H7 (cell line): ENCODE measurements around a stretch of chr1.

DNA sequence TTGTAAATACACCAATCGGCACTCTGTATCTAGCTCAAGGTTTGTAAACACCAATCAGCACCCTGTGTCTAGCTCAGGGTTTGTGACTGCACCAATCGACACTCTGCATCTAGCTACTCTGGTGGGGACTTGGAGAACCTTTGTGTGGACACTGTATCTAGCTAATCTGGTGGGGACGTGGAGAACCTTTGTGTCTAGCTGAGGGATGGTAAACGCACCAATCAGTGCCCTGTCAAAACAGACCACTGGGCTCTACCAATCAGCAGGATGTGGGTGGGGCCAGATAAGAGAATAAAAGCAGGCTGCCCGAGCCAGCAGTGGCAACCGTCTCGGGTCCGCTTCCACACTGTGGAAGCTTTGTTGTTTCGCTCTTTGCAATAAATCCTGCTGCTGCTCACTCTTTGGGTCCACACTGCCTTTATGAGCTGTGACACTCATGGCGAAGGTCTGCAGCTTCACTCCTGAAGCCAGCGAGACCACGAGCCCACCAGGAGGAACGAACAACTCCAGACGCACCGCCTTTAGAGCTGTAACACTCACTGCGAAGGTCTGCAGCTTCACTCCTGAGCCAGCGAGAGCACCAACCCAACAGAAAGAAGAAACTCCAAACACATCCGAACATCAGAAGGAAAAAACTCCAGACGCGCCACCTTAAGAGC, 12.7 kb downstream of the MR1 start:
- RAMPAGE, long total RNA = no peak

GRCh38 chr1:181089404-181090317, 1.2 kb downstream of the IER5 start:
- RAMPAGE, long total RNA = no peak

GRCh38 chr1:181090712-181091204, 2.3 kb downstream of the IER5 start:
- RAMPAGE, long total RNA = no peak

DNA sequence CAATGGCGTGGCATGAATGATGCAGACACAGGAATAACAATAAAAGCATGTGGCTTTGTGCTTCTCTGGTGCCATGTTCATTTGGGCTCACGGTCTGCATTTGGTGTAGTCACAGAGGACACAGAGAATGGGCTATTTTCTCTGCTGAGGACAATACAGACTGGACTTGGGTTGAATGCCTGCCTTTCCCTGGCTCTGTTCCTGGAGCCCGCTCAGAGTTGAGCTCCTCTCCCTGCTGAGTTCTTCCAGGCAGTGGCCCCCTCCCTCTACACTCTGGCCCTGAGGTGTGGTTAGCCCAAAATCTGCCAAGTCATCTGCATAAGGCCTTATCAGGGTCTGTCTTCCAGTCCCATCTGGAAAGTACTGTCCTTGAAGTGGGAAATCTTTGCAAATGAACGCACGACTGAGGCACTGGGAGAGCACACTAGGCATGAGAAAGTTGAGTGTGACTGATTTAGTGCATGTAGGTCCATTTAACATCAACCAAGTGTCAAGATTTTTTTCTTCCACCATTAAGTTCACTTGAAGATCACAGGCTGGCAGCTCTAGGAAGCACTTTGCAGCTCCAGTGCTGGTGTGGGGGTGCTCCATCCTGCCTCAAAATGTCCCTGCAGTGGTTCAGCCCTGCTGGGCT, 41.3 kb downstream of the IER5 start:
- RAMPAGE, long total RNA = no peak

DNA sequence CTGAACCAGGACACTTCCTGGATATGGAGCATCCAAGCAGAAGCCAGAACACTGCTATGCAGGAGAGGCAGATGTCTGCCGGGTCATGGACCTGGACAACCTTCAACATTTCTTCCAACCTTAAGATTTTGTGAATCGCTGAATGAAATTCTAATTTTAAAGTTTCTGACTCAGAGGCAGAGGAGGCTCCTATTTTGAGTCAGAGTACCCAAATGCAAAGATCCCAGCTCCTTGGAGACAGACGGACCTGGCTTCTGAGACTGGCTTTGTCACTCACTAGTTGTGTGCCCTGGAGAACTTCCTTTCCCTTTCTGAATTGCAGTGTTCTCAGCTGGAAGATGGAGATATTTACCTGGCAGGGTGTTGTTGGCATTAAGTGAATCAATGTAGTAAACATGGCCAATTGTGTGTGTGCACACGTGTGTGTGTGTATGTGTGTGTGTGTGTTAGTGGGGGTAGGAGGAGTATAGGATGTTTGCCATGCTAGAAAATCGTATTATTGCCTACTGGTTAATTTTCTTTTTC, 51.9 kb downstream of the IER5 start:
- RAMPAGE, long total RNA = no peak

DNA sequence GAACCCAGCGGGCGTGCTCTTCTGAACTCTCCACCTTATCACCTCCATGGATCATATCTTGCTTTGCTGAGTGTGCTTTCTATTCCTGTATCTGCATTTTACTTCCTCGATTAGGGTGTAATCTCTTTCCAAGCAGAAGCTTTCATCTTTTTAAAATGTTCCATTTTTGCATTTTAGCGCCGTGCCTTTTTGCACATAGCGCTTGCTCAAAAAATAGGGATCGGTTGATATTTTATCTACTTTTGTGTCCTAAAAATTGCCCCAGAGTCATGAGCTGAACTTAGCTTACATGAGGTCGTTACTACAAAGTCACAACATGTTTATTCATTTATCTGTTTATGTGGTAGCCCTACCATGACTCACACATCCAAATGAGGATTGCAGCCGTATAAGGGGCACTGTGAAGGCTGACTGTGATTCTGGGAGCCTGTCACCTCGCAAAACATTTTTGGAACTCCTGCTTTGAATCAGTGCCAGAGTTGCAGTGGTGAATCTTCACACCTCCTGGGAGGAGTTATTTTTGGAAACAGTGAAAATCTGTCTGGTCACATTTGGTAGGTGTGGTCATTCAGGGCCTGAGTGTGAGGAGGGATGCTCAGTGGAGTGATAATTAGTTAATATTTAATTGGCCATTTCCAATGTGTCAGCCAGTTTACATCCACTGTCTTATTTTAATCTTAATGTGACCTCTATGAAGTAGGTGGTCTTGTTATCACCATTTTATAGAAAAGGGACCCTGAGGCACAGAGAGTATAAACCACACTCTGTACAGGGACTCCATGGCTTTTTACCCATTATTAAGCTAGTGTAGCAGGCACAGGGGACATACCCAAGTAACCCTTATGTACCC, 63.4 kb downstream of the IER5 start:
- RAMPAGE, long total RNA = no peak

DNA sequence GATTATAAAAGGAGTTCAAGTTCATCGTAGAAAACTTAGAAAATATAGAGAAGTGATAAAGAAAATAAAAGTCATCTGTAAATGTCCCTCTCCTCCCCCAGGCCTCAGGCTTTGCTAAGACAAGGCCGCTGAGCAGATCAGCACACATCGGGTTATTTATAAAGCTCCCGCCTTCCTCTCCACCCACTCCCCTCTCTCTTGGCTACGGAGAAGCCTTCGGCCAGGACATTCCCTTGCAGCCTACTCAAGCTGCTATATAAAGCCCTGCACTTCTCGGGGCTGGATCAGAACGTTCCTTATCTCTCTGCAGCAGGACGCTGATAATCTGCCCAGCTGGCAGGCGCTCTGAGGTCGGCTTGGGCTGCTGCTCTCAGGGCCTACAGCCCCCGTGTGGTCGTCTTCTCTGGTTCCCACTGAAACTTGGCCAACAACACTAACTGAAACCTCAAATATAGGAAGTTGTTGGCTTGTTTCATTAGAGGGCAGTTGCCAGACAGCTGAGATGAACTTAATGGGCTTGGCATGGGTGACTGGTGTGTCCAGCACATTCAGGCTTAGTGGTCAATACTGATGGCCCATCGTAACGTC, 64.4 kb downstream of the IER5 start:
- RAMPAGE, long total RNA = no peak

DNA sequence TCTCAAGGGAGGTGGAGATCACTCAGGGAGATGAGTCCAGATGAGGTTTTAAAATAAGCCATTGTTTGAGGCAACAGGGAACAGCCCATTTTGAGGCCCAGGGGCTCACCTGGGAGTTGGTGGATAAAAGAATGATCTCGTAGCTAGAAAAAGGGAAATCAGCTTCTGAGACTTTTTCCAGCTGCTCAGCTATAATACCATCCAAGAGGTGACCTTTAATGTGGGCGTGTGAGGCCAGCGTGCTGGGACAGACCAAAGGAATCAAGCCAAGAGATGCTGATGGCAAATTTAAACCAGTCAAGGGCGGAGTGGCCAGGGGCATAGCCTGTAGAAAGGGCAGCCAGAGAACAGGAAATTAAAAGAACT, 132.5 kb downstream of the IER5 start:
- RAMPAGE, long total RNA = no peak

DNA sequence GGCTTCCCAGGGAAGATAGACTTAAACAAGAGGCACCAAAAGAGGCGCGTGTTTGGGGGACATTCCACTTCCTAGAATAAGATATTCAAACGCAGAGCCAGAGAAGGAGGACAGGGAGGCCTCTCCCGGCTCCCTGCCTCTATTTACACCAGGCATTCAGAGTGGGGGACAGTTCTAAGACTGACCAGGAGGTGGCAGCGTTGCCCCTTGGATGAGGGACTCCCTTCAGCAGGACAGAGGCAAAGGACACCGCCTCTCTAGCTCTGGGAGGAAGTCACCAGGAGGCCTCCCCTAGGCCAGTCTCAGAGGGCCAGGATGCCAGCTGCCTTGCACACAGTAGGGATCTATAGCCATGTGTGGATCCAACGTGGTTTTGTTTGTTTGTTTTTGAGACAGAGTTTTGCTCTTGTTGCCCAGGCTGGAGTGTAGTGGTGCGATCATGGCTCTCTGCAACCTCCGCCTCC, 23.4 kb upstream of the ZNF648 start:
- RAMPAGE, long total RNA = no peak

GRCh38 chr1:182163549-182164199, 102.2 kb upstream of the ZNF648 start:
- RAMPAGE, long total RNA = no peak

GRCh38 chr1:182236116-182236811, 155.3 kb downstream of the GLUL start:
- RAMPAGE, long total RNA = no peak

- RAMPAGE, long total RNA = no peak
Observed at GRCh38 chr1:182861517-182862576, 22.7 kb downstream of the DHX9 start.

- RAMPAGE, long total RNA = no peak
Observed at GRCh38 chr1:182962564-182962970, 9.6 kb upstream of the SHCBP1L start.

- RAMPAGE, long total RNA = no peak
Observed at GRCh38 chr1:183180152-183181214, 5.6 kb upstream of the LAMC2 start.

- RAMPAGE, long total RNA = no peak
Observed at GRCh38 chr1:183239201-183239613, 53.1 kb downstream of the LAMC2 start.

DNA sequence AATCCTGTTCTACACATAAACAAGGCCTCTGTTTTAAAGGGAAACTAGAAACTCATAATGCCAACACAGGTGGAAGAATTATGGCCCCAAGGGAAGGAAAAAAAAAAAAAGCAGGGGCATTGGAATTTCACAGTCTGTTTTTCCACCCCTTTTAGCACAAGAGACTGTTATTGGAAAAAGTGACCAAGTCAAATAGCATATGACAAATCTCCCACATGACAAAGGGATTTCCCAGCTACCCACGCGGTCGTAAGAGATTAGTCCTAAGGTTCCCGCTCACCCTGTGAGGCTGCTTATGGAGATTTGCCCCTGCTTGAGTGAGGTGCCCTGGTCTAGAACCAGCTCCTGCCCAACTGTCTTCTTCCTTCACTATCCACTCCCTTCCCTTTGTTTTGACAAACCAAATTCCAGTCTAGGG, 107.4 kb downstream of the NMNAT2 start:
- RAMPAGE, long total RNA = no peak

- RAMPAGE, long total RNA = no peak
Observed at GRCh38 chr1:183467594-183468041, 4.7 kb upstream of the SMG7 start.

DNA sequence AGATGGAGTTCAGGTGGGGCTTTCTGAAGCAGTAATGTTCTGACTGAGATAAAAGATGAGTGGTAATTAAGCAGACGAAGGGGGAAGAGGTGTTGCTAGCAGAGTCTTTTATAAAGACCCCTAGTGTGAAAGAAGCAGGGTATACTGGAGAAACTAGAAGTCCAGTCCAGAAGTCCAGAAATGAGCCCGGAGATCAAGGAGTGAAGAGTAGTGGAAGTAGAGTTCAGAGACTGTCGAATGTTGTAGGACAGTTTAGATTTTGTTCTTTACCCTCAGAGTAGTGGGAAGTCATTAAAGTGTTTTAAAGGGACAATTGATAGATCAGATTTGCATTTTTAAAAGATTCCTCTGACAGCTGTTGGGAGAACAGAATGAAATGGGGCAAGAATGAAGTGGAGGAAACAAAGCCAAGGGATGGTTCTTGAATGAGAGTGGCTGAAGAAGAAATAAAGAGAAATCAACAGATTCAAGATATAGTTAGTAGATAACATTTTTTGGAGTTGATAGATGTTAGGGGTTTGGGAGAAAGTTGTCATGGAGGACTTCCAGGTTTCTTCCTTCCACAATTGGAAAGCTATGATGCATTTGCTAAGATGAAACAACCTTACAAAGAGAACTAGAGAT, 39.2 kb downstream of the SMG7 start:
- RAMPAGE, long total RNA = no peak

DNA sequence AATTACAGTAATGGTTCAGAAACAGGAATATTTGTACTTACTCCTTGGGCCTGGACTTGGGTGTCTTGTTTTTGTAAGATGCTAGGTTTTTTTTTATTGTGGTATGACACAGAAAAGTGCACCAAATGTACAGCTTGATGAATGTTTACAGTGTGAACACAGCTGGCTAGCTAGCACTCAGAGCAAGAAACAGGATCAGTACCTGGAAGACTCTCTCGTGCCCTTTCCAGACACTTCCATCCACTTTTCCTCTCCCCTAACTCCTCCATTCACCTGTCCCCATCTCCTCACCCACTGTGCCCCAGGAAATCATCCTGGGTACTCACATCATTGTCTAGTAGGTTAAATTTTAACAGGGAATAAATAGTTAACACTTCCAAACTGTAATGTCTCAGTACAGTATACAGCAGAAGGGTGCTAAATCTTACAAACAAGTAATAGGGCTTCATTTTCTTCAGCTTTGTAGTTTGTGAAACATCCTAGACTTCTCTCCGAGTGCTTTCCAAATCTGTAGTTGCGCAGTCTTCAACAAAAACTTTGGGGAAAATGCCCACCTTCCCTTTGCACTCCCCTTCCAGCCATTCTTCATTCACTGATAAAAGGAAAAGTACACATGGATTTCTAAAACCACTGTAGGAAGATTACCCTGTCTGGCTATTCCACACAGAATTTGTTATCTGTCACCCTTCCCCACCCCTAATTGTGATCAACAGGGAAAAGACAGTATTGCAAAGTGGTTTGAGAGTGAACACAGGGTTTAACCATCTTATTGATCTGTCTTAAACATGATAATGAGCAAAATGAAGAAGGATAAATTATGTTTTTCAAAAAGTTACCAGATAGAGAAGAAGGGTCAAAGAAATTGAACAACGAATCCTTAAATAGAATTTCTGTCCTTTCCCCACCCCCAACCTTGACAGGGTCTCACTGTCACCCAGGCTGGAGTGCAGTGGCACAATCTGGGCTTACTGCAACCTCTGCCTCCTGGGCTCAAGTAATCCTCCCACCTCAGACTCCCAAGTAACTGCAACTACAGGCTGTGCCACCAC, 34.3 kb downstream of the NCF2 start:
- RAMPAGE, long total RNA = no peak

DNA sequence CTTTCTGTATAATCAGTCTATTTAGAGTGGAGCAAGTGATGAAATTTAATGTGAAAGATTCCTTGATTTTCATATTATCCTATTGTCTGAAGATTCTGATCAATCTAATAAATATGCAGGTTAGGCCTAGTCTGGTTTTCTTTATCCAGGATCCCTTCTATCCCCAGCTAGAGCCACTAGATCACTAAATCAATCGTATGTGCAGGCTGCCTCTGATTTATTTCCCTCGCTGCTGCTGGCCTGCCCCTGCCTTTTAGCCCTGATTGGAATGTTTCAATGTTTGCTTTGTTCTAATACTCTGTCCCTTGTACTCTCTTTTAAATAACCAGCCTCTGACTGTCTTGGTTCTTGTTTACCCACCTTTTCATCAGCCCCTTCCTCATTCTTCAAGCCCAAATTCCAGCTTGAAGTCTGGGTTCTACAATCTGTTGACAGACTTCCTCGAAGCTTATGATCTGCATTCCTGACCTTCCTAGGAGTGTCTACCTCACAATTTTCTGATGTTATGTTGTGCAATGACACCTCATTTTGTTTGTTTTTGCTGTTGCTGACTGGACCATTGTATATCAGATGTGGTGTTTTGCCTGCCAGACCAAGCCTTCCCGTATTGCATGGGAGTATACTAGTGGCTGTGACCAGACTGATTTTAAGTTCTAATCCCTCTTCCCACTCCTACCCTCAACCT, 46.5 kb upstream of the APOBEC4 start:
- RAMPAGE, long total RNA = no peak